GM23338 (cell line): ENCODE results near the gene TMEM192.

GRCh38 chr4:163665552-163665762 is 171.0 kb downstream of the TMA16 start:
- PRO-cap, result no peak
- RAMPAGE, long total RNA, result no peak

GRCh38 chr4:164383003-164383837 is 599 bp downstream of the MARCHF1 start:
- PRO-cap, result unidirectional peak, plus-strand start at chr4:164383230; bidirectional peak, plus-strand start at chr4:164383330, minus-strand start at chr4:164383255; bidirectional peak, plus-strand start at chr4:164383518, minus-strand start at chr4:164383517
- RAMPAGE, long total RNA, result no peak

- PRO-cap, result bidirectional peak, plus-strand start at chr4:165112426, minus-strand start at chr4:165112328; bidirectional peak, plus-strand start at chr4:165113013, minus-strand start at chr4:165112829
- RAMPAGE, long total RNA, result start-site peak on the minus strand at chr4:165112820-165112893, 36 and 37 reads in 2 replicates
Observed at GRCh38 chr4:165112032-165113079, at the start of gene TMEM192. Gene TMEM192, minus strand, starts transcription at chr4:165112860.

- PRO-cap, result unidirectional peak, plus-strand start at chr4:165113281
- RAMPAGE, long total RNA, result no peak
Observed at GRCh38 chr4:165113080-165113503, 432 bp upstream of the TMEM192 start.

DNA sequence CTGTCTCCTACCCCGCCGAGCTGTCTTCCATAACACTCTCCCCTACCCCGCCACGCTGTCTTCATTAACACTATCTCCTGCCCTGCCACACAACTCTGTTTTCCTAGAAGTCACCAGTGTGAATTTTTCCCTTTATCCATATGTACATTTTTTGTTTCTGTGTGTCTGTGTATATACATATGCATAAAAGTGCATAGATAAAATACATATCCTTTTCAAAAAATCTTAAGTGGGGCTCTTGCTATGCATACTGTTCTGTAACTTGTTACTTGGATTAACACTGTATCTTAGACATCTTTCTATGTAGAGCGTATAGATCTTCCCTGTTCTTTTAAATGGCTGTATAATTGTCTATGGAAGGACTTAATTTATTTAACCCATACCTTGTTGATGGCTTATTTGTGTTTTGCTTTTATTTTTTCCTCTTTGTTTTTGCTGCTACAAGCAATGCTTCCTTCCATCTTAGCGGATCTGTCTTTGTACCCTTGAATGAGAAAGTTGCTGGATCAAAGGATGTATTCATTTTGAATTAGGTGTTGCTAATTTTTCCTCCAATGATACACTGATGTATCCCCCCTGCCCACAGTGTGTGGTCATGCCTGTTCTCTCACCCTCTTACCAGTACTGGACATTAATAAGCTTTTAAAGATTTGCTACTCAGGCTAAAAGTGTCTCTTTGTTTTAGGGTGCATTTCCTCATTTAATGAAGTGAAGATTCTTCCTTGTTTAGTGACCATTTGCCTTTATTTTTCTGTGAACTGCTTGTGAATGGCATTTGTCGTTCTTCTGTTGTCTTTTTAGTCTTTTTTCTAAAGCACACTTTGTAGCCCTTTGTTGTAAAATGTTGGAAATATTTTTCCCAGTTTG is 4.8 kb downstream of the MSMO1 start:
- PRO-cap, result no peak
- RAMPAGE, long total RNA, result no peak

- PRO-cap, result no peak
- RAMPAGE, long total RNA, result no peak
Observed at GRCh38 chr4:165343139-165343800, 15.8 kb downstream of the MSMO1 start.

- PRO-cap, result unidirectional peak, minus-strand start at chr4:165757646
- RAMPAGE, long total RNA, result no peak
Observed at GRCh38 chr4:165757450-165757752, 115.6 kb upstream of the TLL1 start.

GRCh38 chr4:168408616-168409024 is 71.7 kb downstream of the DDX60L start:
- PRO-cap, result no peak
- RAMPAGE, long total RNA, result no peak

- PRO-cap, result no peak
- RAMPAGE, long total RNA, result no peak
Observed at GRCh38 chr4:168451327-168452260, 28.7 kb downstream of the DDX60L start.

DNA sequence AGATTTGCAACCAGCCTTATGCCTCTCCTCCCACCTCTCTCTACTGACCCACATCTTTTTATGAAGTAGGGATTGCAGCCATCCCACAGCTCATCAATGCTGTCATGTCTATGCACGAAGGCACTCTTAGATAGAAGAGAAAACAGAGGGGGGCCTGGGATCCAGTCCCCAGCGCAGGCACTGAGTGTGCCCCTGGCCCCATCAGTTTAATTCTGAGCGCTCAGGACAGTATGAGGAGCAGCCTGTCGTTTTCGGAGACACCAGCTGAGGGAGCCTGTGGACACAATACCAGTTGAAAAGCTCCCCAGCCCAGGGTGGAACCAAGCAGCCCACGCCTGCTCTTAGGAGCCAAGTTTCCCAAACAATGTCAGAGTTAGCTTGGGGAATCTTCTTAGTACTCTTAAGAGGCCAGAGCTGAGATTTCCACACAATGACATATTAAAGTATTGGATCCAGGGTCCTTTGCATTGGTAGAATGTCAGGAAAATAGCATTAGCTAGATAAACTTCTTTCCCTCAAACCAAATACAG is 88.7 kb downstream of the PALLD start:
- PRO-cap, result no peak
- RAMPAGE, long total RNA, result no peak

DNA sequence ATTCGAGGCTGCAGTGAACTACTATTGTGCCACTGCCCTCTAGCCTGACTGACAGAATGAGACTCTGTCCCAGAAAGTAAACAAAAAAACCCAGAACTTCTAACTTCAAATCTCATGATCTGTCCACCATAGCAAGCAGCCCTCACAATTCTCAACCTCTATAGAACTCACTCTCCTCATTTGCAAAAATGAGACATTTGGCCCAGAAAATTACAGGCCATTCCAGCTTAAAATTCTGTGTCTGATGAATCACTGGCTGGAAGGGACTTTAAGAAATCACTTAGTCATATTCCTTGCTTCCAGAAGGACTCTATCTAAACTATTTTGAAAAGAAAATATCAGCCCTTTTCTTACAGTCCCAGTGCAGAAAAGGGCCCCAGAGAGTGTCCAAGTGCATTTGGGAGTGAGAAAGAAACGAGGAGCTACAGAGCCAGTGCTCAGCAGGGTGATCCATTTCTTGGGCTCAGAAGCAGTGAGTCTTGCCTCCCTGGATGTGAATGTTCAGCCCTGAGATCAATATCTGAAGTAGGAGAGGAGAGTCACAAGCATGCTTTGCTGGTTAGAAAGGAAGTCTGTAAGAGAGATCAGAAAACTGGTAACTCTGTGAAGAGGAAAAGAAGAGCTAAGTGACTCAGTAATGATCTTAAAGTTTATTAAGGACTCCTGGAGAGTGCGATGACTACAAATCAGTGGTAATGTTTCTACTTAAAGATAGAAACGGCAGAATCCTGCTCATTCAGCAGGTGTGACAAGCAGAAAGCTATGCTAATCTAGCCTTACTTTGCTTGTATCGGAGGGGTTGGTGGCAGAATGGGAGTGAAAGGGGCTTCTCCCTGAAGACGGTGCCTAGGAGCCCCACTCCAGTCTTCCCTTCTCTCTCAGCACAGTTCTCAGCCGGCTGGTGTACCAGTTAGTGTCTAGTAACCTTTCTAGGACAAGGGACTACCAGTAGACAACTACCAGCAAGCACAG is 139.8 kb downstream of the PALLD start:
- PRO-cap, result no peak
- RAMPAGE, long total RNA, result no peak

DNA sequence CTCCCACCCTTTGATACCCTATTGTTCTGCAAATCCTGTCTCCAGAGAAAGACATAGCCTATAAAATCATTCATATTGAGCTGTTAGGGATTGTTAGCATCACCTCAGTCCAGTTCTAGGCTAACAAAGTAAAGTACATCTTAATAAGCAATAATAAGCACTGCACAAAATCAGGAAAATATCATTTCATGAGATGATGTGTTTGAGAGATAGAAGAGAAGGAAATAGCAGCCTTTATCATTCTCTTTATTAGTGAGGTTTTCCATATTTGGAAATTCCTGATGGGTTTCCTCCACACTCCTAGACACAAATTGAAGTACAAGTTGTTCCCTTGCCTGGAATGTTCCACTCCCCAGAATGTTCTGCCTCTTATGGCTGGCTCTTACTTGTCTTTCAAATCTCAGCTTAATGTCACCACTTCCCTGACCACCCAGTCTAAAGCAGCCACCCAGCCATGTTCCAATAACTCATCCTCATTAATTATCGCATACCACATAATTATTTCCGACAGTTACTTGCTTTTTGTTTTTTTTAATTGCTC is 219.8 kb downstream of the PALLD start:
- PRO-cap, result no peak
- RAMPAGE, long total RNA, result no peak

DNA sequence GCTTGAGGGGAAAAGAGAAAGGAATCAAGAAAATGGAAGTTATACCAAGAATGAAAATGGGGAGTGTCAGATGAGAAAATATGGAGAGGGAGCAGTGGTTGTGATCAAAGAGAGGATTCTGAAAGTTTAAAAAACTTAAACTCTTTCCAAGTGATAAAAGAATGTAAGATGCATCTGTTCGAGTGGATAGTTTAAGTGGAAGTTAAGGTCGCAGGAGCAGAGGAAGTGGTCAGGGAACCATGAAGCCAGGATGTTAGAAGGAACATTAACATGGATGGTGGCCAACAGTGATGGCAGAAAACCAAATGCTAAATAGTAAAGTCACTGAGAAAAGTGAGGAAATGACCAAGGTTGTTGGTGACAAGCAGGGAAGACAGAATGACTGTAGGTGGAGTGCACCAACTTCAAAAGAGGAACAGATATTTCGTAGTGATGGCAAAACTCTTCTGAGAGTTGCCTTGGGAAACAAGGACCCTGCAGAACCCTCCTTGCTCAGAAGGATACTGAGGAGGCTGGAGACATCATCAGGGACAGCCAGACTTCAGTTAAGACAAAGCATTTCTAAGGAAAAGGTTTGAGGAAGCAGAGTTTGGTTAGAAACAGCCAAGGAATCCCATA is 226.1 kb downstream of the PALLD start:
- PRO-cap, result no peak
- RAMPAGE, long total RNA, result no peak

DNA sequence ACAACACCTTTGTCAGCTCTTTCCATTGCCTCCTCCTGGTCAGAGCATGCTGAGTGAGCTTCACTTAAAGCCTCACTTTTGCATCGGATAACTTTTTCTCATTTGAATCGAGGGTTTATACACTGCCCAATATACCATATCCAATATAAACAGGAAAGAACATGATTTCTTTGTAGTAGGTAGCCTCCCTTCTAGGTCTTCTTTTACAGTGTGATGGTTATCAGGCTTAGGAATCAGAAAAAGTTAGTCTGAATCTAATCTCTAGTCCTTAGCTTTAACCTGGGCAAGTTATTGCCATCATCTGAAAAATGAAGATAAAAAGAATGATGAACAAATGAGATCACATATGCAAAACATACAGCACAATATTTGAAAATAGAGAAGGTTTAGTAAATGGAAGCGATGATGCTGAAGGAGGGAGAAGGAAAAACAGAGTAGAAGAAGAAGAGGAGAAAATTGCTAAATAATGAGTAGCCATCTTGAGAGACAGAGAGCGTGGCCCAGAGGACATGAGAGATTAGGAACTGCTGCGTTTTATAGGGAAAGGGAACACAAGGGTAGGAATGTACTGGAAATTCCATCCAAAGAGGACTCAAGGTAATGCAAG is 245.1 kb downstream of the CBR4 start:
- PRO-cap, result no peak
- RAMPAGE, long total RNA, result no peak

- PRO-cap, result no peak
- RAMPAGE, long total RNA, result no peak
Observed at GRCh38 chr4:168844259-168845459, 165.4 kb downstream of the CBR4 start.

- PRO-cap, result no peak
- RAMPAGE, long total RNA, result no peak
Observed at GRCh38 chr4:168860185-168860608, 149.9 kb downstream of the CBR4 start.

GRCh38 chr4:168925993-168926690 is 83.9 kb downstream of the CBR4 start:
- PRO-cap, result no peak
- RAMPAGE, long total RNA, result no peak

DNA sequence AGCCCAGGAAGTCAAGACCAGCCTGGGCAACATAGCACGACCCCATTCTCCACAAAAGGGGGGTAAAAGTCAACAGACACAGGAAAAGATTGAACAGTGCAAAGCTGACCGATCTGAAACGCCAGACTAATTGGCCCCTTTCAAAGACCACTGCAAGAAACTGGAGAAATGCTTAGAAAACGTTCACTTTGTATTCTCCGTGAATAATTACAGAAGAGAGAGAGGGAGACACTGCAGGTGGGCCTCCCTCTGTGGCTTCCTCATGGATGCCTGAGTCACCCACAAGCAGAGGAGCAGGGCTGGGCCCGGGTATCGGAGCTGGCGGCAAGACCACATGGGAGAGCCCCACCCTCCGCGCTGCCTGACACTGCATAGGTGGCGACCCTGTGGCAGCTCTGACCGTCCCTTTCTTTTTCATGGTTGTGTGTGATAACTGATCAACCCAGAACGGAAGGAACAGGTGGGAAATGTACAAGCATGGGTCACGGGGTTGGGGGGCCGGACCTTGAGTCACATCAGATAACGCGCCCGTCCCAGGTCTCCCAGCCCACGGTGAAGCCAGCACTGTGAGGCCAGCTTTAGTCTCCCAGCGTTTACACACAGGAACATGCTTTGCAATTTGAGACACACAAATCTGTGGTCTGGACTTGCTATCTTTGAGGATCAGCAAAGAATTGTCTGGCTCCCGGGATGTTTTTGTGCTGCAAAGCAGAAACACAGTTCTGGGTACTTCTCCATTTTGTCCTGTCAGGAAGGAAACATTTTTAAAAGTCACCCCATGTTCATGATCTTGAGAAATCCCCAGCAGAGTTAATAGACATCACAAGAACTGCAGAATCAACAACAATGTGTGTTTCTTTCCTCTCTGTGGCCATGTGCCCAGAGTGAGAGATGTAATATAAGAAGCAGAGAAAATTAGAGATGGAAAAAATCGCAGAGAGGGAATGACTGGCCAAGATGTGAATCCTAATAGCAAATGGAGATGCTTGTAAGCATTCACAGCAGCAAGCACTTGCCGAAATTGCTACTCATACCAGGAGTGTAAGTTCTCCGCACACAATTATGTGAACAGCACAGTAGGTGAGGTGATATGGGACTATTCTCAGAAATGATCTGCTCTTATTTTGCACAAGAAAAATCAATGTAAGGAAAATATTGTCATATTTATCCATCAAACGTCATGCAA is 70.1 kb upstream of the CBR4 start:
- PRO-cap, result no peak
- RAMPAGE, long total RNA, result no peak

DNA sequence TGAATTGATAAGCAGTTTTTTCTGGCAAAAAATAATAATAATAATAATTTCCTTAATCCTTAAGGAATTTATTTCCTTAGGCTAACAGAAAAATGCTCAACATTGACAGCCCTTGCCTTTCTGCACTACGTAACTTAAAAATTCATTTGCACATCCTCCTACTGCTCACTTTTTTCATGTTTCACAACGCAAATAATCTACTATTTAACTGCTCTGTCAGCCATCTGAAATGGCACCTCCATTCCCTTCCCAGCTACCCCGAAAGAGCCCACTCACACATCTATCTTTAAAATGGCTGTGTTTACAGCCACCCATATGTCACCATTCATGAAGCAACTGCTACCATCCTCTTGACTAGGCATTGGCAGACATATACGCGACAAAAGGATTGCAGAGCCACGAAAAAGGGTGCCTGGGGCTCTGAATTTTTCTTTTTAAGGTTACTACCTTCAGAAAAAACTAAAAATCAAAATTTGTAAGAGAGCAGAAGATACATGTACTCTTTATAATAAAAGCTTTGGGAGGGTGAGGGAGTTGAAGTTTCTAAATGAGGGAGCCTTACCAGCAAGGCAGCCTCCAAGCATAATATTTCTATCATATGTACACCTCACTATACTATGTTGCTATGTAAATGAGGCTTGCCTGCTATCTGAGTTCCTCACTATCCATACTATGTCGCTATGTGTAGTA is 11.5 kb downstream of the SH3RF1 start:
- PRO-cap, result no peak
- RAMPAGE, long total RNA, result no peak

DNA sequence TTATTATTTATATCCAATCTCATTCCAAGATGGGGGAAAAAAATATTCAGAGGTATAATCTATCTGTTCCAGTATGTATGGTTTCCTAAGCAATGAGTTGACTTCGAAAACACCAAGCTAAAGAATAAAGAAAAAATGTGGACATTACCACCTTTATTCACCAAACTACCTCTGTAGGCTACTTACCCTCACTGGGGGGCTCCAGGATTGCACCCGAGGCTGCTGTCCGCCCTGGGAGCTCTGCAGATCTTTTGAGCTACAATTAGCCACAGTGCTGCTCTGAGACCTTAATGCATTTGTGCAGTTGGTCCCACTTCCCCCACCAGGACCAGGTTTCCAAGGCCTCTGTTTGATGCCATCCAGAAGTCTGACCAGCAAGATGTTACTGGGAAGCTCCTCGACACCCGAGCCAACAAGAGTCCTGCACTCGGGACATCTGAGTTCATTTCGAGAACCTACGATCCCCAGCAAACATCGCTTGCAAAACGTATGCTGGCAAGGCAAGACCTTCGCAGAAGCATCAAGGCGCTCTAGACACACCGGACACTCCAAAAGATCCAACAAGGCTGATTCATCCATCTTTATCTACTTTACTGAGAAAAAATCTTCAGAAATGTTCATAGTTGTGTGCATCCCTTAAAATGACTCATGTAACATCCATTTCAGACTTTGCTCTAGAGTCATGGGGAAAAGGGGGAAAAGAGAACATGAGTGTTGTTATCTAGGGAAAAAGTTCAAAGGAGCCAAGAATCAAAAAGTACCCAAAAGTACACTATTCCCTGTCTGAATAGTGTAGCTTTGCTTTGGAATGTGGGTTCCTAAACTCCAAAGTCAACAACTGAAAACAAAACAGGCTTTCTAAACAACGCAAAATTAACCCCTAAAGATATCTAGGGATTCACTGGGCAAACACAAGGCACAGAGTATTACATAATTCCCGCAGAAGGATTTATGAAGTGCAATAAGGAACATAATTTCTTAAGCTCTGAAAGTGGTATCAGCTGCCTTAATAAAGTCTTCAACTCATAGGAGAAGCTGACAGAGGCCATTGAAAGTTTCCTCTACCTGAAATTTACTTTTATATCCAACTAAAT is 1.8 kb downstream of the SH3RF1 start:
- PRO-cap, result bidirectional peak, plus-strand start at position 441 of the sequence, minus-strand start at position 438 of the sequence
- RAMPAGE, long total RNA, result no peak